ENCODE measurements around a stretch of chr21.

GRCh38 chr21:34808698-34809316 is 140.0 kb downstream of the CLIC6 start:
- RRBS = no CpG with 5 or more reads among the region's 7 CpGs

DNA sequence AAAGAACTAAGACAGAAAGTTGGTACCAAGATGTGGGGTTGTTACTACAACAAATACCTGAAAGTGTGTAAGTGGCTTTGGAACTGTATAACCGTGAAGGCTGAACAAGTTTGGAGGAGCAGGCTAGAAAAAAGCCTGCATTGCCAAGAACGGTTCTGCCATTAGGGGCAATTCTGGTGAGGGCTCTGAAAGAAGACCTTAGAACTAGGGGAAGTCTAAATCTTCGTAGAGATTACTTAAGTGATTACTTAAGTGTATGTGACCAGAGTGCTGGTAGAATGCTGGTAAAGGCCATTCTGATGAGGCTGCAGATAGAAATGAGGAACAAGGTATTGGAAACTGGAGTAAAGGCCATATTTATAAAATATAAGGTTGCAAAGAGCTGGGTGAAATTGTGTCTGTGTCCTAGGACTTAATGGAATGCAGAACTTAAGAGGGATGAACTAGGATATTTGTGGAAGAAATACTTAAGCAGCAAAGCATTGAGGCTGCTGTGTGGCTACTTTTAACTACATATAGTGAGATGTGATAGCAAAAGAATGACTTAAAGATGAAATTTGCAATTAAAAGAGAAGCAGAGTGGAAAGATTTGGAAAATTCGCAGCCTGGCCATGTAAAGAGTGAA is 158.1 kb downstream of the CLIC6 start:
- RRBS = no CpG with 5 or more reads among the region's 4 CpGs

GRCh38 chr21:34830627-34831852 is 162.2 kb downstream of the CLIC6 start:
- RRBS = no CpG with 5 or more reads among the region's 14 CpGs

GRCh38 chr21:34857840-34858892 is 189.4 kb downstream of the CLIC6 start:
- RRBS = no CpG with 5 or more reads among the region's 7 CpGs

- RRBS = no CpG with 5 or more reads among the region's 18 CpGs
These were observed 177.9 kb downstream of the RUNX1 start for GRCh38 chr21:34870906-34871820.

- RRBS = no CpG with 5 or more reads among the region's 15 CpGs
These were observed 172.8 kb downstream of the RUNX1 start for GRCh38 chr21:34876008-34877026.

GRCh38 chr21:34933872-34934587 is 115.1 kb downstream of the RUNX1 start:
- RRBS = no CpG with 5 or more reads among the region's 2 CpGs

DNA sequence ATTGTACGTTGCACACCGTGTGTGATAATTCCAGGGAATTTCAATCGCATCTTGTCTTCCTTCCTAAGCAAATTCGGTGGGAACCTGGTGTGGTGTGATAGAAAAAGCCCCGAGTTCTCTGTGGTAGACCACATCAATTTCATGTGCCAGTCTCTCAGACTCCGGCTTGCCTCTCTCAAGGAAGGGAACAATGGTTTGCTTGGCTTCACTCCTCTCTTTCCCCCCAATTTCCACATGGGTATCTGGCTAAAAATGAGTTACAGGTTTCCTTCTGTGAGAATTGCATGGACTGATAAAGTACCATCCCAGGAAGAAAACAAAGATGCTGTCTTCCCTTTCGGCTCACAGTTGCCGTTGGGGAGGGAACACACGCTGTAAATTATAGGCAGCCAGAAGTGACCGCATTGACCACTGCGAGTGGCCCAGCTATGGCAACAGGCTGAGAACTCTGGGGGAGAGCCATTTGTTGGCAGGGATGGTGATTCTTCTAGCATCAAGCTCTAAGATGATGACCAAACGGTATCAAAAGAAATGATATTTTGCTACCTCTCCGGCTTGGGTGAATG is 2.9 kb downstream of the RUNX1 start:
- RRBS = no CpG with 5 or more reads among the region's 13 CpGs

DNA sequence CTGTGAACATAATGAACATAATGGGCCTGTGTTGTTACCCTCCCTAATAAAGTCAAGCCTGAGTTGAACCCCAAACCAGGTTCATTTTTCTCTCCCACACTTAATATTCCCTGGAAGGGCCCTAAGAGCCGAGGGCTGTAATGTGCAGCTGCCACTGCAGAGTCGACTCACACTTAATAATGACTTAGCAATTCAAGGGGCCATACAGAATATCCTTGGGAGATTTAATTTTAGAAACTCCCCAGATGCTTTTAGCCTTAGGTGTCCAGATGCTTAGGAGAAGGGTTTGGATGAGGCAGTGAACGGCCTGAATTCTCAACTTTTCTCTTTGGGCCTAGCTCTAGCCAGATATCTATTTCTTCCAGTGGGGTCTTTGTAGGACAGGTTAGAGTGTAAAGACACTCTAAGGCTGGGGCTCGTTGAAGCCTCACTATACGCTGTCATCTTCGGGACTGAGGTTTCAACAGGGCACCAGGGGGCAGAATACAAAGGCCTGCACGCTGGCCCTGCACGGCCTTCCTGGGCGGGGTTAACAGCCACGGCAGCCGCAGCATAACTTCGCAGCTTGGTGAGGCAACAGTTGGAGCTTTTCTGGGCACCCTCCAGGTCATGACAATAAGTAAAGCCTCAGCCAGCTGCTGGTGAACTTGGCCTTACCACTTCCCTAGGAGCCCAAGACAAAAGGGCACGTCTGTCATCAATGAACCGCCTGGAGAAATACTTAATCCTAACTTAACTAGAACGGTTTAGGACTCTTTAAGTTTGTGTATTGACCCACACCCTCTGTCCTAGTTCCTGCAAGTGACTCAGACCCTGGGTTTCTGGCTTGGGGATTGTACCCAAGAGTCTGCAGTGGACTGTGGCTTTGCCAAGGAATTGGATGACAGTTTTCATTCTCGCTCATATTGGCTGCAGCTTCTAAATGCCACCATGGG is 2.1 kb upstream of the RUNX1 start:
- RRBS = no CpG with 5 or more reads among the region's 16 CpGs

DNA sequence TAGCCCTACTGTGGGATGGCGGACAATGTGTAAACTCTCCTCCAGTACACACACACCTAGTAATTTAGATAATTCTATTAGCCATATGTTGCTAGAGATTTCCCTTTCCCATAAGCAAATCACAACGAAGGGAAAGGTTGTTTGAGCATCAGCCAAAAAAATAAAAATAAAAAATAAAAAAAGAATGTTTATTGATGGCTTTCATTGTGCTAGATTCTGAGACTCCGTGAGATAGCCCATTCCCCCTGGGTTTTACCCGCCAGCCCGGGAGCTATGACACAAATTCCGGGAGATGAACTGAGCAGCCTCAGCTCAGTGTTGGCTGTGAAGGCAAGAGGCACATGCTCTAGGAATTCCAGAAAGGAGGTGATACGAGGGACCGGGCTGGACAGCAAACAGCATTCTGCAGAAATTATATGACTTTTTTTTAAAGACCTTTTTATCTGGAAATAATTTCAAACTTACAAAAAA is 378.5 kb upstream of the RUNX1 start:
- RRBS = 89% methylated on average over 3 of the region's 8 CpGs

GRCh38 chr21:35528471-35529180 is 479.5 kb upstream of the RUNX1 start:
- RRBS = 4% methylated on average over 4 of the region's 23 CpGs

- RRBS = no CpG with 5 or more reads among the region's 47 CpGs
These were observed 173.3 kb downstream of the SETD4 start for GRCh38 chr21:35886870-35887520.

- RRBS = no CpG with 5 or more reads among the region's 3 CpGs
These were observed 4.0 kb upstream of the CBR1 start for GRCh38 chr21:36065870-36066142.

GRCh38 chr21:36288508-36288999 is 31.4 kb upstream of the MORC3 start:
- RRBS = no CpG with 5 or more reads among the region's 6 CpGs

- RRBS = no CpG with 5 or more reads among the region's 15 CpGs
These were observed 89.4 kb downstream of the SIM2 start for GRCh38 chr21:36788096-36788866.

DNA sequence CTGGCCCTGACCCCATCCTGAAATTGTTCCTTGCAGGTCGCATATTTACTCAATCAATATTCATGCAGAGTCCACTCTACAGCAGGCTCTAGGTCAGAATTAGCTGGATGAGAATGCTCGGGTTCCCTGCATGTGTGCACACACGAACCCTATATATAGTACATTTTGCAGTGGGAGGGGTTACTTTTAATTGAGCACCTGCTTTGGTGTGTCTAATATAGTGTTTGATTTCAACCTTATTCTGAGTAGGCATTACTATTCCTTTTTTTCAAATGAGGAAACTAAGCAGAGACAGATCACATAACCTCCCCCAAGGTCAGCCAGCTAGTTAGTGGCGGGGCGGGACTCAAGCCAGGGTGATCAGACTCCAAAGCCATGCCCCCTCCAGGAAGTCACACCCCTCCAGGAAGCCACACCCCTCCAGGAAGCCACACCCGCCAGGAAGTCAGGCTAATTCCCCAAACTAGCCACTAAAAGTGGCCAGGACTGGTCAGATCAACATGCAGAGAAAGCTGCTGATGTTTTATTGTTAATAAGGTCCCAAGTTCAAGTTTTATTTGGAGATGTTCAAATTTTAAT is 106.4 kb downstream of the HLCS start:
- RRBS = no CpG with 5 or more reads among the region's 6 CpGs

GRCh38 chr21:36909405-36910424 is 56.8 kb downstream of the HLCS start:
- RRBS = no CpG with 5 or more reads among the region's 16 CpGs

DNA sequence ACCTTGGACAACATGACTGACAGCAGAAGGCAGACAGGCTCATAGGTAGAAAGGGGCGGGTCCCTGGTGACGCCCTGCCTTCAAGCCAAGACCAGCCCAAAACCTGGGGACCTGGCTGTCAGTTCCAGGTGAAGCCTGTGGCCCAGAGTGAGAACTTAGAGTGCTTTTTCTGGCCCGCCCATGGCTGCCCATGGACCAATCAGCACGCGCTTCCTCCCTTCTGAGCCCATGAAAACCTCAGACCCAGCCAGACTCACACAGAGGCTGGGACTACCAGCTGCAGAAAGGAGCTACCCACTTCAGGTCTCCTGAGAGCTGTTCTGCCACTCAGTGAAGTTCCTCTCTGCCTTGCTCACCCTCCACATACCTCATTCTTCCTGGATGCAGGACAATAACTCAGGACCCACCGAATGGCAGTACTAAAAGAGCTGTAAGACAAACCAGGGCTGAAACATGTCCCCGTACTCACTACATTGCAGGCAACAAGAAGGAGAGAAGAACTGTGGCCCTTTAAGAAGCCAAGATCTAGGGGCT is 7.0 kb downstream of the HLCS start:
- RRBS = no CpG with 5 or more reads among the region's 7 CpGs

DNA sequence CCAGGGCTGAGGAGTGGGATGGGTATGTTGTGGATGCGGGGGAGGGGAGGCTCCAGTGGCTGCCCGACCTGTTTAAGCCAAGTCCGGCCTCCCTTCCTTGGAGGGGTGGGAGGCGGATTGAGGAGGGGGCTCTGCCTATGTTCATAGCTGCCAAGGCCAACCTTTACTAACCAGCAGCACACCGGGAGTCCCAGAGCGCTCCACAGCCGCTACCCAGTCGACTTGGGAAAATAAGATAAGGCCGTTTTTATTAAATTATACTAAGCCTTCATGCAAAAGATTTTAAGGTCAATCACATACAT is 481 bp upstream of the HLCS start:
- RRBS = 26% methylated on average over 4 of the region's 9 CpGs

Data from HL-60 (cell line).